ENCODE measurements around the gene ZNF672.

- RRBS: no CpG with 5 or more reads among the region's 2 CpGs
These were observed 249.6 kb downstream of the SMYD3 start for GRCh38 chr1:246257360-246258042.

DNA sequence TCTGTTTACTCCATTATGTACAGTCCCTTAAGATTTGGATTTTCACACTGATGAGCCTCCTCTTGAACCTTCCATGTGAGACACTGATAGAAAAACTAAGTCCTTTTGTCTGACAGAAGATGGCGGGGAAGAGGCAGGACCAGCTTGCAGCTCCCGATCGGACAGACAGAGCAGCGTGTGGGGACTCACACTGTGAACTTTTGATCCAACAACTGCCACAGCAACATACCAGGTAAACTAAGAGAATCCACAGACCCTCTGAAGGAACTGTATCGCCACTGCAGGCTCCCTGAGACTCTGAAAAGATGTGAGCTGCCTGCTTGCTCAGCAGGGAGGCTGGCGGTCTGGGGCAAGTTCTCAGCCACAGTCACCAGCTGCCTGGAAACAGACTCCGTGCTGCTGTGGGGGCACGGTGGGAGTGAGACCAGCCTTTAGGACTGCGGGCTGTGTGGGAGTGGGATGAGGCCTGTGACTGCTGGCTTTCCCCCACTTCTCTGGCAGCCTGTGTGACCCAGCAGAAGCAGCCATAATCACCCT, 151.8 kb downstream of the SMYD3 start:
- RRBS: no CpG with 5 or more reads among the region's 9 CpGs

- RRBS: no CpG with 5 or more reads among the region's 2 CpGs
These were observed 20.3 kb upstream of the SMYD3 start for GRCh38 chr1:246527381-246527685.

DNA sequence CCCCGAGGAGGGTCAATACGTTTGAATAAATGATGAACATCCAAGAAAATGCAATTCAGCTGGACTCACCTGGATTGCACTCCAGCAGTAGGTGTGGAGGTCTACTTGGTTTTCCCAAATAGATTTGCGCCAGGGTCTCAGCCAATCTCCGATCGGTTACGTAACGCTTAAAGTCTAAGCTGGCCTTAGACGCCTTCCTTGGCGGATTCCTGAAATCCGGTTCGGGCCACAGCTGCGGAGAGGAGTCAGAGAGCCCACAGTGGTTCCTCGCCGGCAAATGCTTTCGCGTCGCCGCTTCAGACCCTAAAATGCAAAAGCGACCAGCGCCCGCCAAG, 337 bp downstream of the TFB2M start:
- RRBS: 3% methylated on average over 5 of the region's 21 CpGs

DNA sequence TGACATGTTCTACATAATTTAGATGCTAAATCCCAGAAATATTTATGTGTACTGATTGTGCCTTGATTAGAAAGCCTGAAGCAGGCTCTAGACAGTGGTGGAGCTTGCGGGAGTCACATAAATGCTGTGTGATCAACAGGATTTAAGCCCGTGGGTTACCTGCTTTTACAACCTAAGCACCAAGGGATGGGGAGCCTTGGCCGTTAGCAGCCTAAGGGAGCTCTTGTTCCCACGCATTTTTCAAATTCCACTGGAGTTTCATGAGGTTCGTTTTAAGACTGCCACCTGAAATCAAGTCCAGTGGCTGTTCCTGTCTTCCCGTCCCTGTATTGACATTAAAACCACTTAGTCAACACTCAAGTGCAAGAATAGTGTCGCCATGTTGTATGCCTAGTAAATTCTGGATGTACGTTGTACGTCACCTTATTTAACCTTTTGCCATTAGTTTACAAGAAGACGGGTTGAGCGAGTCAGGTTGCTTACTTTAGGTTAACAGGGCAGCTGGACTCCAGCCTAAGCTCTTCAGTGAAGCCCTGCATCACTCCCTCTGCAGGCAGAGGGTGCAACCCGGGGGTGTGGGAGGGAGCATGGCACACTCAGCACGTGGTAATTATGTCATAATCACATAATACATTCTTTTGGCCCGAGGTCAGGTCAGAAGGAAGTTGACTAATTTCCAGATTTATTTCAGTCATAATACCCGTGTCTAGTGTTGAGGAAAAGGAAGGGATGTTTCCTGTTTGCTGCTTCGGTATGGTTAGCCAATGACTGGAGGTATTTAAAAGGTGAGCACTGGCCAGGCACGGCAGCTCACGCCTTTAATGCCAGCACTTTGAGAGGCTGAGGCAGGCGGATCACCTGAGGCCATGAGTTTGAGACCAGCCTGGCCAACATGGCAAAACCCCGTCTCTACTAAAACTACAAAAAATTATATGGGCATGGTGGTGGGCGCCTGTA, 42.5 kb downstream of the CNST start:
- RRBS: no CpG with 5 or more reads among the region's 21 CpGs

GRCh38 chr1:246886540-246887538, 44.9 kb downstream of the AHCTF1 start:
- RRBS: no CpG with 5 or more reads among the region's 6 CpGs

GRCh38 chr1:246961744-246962137, 30.0 kb upstream of the AHCTF1 start:
- RRBS: no CpG with 5 or more reads among the region's 4 CpGs

GRCh38 chr1:247112897-247113619, 8.9 kb upstream of the ZNF669 start:
- RRBS: no CpG with 5 or more reads among the region's 7 CpGs

- RRBS: no CpG with 5 or more reads among the region's 7 CpGs
These were observed 8.4 kb downstream of the ZNF496 start for GRCh38 chr1:247323225-247323721.

DNA sequence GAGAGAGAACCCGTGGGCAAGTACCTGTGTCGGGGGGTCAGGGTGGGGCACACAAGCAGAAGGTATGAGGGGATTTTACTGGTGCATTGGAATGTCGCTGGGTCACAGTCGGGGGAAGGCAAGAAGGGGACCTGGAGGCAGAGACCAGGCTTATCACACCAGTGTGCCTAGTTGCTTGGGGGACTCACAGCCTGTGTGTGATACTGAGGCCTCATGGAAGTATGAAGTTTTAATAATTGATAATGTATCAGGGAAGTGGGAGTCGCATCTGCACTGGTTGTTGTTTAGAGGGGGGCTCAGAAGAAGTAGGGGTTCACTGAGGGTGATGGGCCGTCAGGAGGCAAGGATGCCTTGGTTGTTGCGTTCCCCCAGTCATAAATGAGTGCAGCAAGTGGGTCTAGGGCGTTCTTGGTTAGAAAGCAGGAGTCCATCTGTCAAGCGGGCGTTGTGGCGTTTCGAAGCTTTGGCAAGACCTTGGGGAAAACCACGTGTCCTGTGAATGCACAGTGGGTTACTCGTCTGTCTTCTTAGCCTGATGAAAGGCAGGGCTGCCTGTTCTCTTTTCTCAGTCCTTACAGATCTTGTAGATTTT, 6.1 kb upstream of the ZNF496 start:
- RRBS: no CpG with 5 or more reads among the region's 14 CpGs

GRCh38 chr1:248792395-248792916, 33.3 kb downstream of the SH3BP5L start:
- RRBS: no CpG with 5 or more reads among the region's 6 CpGs

DNA sequence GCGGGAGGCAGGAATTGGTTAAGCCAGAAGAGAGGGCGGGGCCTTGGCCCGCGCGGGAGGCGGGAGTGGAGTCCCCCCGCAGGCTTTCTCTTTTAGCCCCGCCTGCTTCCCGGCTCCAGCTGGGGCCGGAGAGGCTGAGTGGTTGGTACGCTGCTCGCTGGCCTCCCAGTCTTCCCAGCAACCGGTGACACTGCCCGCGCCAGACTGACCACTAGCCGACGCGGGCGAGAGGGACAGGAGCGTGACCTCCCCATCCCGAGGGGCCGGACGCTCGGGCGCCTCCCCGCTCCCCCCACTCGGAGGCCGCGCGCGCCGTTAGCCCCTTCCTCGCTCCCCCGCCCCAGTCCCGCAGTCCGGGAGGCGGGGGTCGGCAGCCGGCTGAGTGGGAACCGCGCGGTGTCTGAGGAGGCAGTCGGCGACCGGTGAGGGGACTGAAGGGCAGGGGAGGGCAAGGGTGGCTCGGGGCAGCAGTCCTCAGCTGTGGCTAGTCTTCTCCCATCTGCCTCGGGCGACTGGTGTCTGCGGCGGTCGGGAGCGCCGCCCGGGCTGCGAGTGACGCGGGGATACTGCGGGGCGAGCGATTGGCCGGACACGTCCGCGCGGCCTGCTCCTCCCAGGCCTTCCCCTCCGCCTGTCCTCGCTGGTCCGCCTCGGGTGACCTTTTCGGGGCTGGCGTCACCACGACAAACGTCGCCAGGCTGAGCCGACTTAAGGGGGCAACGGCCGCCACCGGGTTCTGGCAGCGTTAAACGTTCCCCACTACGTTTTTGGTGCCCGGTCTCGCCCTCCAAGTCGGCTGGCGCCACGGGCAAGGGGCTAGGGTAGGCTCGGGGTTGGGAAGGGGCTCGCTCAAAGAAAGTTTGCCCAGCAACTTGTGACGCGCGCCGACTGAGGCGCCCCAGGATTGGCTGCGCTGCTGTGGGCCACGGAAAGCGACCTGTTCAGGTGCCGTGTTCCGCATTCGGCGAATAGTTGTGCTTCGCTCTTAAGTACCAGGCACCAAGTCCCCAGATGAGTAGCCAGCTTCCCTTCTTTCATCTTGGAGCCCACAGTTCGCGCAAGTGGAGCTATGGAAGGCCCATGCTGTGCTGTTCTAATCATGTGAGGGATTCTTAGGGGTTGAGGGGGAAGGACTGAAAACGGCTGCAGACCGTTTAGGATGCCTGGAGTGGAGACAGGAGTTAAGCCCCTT, at the start of gene ZNF672:
Gene ZNF672, plus strand, starts transcription at position 95 of the 1,192 bp plus-strand sequence.
- RRBS: 1% methylated on average over 44 of the region's 105 CpGs

DNA sequence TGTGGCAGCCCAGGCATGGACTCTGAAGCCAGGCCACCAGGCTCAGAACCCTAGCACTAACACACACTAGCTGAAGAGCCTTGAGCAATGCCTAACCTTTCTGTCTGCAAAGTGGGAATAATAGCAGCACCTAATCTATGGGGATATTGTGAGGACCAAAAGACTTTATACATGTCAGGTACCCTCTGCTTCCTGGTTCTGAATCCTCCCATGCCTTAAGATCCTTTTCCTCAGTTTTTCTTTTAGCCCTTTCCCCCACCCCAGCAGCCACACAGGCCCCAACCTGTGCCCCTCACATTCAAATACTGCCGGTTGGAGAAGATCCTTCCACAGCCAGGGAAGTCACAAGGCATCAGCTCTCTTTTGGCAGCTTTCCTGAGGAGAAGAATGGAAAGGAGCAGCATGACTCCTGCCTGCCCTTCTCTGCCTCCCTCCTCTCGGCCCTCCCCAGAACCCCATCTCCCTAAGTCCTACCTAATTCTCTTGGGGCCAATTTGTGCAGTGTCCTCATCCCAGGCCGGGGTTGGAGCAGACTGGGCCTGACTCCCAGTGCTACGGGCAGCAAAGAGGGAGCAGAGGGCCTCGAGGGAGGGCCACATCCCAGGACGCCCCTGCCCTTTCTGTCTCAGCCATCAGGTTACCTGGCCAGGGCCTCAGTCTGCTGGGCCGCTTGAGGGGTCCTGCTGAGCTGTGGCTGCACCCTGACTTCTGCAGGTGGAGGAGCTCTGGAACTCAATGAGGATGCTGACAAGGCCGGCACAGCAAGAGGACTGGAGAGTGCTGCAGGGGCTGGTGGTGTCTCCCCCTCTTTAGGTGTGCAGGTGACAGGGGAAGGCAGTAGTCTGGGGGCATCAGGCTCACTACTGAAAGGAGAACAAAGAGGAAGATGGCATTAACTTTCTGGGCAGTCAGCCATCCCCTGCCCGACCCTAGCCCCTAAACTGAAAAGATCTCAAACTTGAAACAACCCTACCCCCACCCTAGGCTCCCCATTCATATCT, 3.5 kb downstream of the ZNF692 start:
- RRBS: no CpG with 5 or more reads among the region's 9 CpGs

DNA sequence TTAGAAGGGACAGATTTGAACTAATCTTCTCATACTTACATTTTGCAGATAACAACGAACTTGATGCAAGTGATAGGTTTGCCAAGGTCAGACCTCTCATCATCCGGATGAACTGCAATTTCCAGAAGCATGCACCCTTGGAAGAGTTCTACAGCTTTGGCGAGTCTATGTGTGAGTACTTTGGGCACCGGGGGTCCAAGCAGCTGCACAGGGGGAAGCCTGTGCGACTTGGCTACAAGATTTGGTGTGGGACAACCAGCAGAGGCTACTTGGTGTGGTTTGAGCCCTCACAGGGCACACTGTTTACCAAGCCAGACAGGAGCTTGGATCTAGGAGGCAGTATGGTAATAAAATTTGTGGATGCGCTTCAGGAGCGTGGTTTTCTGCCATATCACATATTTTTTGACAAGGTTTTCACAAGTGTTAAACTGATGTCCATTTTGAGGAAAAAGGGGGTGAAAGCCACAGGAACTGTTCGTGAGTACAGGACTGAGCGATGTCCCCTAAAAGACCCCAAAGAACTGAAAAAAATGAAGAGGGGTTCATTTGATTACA, 11.3 kb downstream of the PGBD2 start:
- RRBS: 94% methylated on average over 3 of the region's 9 CpGs

All from zone of skin (tissue), 1 donor.